Hair follicle dermal papilla cell (primary cell): ENCODE results near the genes TUBB2B and PSMG4.

DNA sequence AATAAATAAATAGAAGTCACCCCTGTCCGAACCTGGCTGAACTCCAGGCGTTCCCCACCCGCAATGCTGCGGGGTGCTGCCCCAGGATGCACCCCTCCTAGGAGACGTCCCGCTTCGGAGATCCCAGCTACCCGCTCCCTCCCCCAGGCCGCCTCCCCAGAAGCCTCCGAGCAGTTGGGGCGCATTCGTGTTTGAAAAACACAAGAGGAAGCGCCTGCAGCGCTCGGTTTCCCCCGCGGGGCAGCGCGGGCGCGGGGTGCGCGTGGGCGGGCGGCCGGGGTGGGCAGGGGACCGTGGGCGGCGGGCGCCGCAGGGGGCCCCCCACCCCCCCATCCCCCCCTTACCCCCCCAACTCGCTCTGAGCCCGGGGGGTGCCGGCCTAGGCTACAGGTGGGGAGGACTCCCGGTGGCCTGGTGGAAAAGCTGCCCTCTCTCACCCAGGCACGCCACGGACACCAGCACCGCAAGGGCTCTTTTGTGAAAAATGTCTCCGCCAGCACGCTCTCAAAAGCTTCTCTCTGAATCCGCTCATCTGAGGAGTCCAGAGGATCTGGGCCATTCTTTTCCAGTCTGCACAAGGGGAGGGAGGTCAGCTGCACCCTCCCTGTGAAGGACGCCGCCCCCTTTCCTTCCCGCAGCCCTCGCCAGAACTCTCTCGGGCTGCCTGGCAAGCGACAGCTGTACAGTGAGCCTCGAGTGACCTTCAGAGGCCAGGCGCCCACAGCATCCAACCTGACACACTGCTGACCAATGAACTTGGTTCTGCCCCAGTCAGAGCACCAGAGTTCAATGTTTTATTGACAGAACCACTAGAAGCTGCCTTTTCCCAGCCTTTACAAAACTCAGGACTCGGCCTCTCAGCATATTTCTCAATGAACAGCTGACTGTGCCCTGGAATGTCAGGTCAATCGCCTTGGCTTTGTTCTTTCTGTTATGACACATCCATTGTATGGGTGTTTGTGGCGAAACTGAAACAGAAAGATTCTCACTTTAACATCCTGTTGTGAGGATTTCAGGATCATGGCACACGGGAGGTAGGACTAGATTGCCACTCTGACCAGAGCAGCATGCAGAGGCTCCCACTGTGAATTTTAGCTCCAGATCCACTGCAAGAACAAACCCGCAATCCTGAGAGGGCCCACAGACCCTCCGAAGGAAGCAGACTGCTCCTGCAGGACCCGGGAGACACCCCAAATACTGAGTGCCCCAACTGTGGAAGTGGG is 26.8 kb downstream of the SERPINB9 start:
- CAGE, long polyA plus RNA = no peak

DNA sequence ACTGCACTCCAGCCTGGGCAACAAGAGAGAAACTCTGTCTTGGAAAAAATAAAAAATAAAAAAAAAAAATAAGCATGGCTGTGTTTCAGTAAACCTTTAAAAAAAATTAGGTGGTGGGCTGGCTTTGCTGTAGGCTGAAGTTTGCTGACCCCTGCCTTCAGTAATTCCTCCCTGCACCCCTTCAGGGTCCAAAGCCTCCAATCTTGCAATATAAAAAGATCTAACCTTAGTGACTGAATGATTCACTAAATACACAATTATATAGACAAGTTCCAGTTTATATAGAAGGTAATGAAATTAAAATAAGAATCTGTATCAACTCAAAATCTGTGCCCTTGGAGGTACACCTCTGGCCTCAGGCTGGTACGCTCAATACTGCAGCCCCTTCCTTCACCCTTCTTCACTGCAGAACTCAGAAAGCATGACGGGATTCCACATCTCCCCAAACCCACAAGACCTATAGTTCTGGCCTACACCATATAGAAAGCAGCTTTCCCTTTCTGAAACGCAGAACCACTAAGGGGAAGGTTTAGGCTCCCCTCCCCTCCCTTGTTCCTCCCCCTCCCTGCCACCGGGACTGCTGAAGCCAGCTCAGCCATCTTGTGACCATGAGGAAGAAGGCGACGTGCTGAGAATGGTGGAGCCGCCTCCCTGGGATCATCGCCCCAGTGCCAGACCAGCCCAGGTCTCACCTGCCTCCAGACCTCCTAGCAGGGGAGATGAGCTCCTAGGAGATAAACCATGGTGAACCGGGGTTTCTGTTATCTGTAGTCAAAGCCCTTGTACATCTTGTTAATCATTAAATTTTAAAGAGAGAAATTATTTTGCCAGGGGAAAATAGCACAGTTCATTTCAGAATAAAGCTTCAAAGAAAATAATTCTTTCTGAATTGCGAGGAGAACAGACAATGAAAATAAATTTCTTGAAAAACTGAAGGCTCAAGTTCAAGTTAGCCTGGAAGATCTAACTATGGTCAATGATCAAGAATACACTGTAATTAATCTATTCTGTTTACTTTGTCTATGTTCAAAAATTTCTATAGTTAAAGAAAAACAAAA is 19.7 kb downstream of the SERPINB6 start:
- CAGE, long polyA plus RNA = no peak

DNA sequence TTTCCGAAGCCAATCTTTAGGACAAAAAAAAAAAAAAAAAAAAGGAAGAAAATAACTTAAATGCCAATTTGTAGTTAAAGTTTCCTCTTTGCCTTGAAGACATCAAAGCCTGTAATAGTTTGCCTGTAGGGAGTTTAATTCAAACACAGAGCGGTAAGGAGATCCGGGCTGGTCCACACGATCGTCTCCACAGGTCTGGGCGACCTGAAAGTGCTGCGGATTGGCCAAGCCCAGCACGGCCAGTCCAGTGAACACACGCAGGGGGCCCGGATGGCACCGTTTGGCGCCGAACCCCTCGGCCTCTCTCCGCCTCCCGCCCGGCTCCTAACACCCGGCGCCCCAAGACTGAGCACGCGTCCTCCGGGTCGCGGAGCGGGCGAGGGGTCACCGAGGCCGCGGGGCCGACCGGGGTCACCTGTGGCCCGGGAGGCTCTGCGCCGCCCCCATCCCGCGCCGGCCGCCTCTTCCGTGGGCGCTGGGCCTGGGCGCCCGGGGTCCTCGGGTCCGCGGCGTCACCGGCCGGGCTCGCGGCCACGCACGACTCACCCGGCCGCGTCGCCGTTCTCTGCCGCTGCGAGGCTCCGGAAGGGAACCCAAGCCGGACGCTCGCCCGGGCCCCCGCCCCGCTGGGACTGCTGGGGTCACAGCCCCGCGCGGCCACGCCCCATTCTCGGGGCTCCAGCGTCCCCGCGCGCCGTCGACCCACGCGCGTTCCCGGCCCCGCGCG is 502 bp downstream of the SERPINB6 start:
- CAGE, long polyA plus RNA = no peak

GRCh38 chr6:2980076-2980574 is 8.8 kb upstream of the SERPINB6 start:
- CAGE, long polyA plus RNA = no peak

GRCh38 chr6:3022618-3023221 is 23.0 kb downstream of the NQO2 start:
- CAGE, long polyA plus RNA = no peak

- CAGE, long polyA plus RNA = no peak
These were observed 26.1 kb downstream of the NQO2 start for GRCh38 chr6:3025716-3026221.

DNA sequence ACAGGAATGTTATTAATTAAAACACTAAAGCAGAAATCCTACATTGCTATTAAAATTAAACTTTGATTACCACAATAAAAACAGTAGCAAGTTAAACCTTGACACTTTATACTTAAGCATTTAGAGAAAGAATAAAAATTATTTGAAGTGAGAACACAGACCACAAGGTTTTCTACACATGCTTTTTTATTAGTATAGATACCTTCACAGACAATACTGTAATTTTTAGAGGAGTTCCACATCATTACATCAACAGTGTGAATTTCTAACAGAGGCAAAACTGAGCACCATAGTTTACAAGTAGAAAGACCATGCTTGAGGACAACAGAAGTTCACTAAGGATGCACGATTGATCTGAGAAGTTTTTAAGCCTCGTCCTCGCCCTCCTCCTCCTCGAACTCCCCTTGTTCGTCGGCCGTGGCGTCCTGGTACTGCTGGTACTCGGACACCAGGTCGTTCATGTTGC is 3.8 kb downstream of the TUBB2A start:
- CAGE, long polyA plus RNA = no peak

- CAGE, long polyA plus RNA = no peak
These were observed 660 bp downstream of the TUBB2B start for GRCh38 chr6:3226528-3227458.

- CAGE, long polyA plus RNA = no peak
These were observed at the start of gene TUBB2B for GRCh38 chr6:3227477-3228220. TSS of gene TUBB2B (minus strand) at chr6:3227653.

DNA sequence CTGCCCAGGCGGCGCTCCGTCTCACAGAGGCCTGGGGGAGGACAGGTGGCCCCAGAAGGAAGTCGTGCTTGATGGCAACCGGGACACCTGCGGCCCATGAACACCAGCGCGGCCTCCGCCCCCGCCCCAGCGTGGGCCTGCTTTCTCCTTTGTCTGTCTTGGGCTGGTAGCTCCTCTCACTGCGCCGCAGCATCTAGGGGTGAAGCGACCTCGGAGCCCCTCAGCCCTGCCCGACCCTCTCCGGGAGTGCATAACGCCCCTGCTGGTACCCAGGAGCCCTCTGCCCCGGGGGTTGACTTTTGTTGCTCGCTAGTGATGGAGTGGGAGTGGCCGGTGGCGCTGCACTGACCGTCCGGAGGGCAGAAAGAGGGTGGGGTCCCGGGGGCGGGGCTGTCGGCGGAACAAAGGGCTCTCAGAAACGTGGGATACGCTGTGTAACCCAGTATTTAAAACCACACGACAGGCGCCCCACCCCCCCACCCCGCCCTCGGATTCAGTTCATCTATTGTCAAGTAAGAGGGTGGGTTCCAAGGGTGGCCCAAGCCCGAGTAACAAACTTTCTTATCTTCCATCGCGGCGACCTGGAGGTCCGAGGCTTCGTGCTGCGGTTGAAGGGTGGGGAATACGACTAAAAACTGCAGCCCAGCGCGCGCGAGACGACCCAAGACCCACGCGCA is 906 bp upstream of the TUBB2B start:
- CAGE, long polyA plus RNA = no peak

DNA sequence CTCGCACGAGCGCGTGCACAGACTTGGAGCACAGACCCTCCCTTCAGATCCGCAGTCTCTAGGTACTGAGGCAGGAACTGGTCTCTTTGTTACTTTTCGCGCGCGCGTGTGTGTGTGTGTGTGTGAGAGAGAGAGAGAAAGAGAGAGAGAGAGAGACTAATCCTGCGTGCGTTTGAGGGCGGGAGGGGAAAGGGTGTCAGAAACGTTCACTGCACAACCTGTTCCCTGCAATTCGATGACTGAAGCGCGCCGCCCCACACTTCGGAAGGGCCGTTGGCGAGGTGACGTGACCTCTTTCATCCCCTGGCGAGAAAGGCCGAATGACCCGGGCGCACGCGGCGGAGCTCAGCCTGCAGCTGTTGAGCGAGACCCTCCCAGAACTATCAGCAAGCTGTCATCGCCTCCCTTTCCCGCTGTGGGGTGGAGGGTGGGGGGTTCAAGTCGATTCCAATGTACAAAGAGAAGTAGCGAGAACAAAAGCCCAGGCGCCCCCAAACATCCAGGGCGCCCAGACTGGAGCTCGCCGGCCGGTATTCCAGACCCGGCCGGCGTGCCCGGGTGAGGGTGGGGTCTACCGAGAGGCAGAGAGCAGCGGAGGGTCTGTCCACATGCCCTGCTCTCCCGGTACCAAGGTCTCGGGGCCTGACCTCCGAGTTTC is 1.6 kb upstream of the TUBB2B start:
- CAGE, long polyA plus RNA = no peak

DNA sequence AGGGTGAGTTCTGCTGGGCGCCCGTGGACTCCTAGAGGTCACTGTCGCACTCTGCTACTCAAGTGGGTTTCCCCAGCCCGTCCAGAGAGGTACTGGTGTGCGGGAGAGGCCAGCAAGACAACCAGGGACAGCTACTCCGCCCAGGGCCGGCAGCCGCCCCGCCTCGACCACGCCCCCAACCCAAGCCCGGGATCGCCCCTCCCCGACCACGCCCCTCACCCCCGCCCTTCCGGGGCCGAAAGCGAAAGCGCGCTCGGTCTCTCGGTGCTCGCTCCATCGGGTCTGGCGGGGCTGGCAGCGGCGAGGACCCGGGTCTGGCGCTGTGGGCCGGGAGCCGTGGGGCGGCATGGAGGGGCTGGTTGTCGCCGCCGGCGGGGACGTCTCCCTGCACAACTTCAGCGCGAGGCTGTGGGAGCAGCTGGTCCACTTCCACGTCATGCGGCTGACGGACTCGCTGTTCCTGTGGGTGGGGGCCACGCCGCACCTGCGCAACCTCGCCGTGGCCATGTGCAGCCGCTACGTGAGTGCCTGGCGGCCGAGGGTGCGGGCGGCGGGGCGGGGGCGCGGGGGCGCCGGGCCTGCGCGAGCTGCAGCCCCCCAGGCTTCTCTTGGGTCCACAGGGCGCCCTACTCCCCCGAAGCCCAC is at the start of gene PSMG4:
PSMG4 (plus strand) TSS at position 271 of the 645 bp plus-strand sequence.
- CAGE, long polyA plus RNA = no peak

- CAGE, long polyA plus RNA = no peak
These were observed 89.1 kb downstream of the SLC22A23 start for GRCh38 chr6:3367832-3368084.

- CAGE, long polyA plus RNA = no peak
These were observed 88.1 kb downstream of the SLC22A23 start for GRCh38 chr6:3368600-3369232.

DNA sequence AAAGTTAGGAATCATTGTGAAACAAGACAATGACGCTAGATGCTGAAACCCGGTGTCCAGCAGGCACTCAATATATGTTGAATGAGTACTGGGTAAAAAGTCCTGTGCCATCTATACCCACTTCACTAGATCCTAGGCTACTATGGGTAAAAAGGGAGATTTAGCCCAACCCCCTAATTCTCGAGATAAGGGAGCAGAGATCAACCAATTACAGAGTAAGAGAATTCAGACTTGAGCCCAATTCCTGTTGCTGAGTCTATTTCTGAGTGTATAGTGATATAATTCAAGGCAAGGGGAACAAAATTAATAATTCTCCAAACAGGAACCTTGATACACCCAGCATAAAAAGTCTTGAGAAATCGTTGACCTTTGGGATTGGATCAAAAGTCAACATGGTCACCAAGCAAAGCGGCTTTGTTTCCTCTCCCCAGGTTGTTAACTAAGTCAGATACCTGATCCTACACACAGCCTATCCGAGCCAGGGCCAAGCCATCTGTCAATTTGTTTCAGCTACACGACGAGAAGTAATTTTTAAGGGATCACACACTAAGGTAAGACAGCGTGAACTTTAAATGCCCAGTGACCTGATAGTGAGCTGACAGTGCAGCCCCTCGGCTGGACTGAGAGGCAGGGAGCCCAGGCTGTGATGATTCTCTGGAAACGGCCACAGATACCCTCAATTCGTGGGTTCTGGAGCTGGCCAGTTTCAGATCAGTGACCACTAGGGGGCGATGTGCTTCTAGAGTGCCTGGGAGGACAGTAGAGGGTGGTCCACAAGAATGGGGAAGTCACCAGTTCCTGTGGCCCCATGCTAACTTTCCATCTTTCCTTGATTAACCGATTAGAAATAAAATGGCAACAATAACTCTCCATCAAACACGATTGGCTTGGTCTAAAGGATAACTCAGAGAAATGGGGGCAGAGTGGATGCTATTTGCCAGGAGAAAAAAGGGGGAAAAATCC is 46.2 kb downstream of the SLC22A23 start:
- CAGE, long polyA plus RNA = no peak

DNA sequence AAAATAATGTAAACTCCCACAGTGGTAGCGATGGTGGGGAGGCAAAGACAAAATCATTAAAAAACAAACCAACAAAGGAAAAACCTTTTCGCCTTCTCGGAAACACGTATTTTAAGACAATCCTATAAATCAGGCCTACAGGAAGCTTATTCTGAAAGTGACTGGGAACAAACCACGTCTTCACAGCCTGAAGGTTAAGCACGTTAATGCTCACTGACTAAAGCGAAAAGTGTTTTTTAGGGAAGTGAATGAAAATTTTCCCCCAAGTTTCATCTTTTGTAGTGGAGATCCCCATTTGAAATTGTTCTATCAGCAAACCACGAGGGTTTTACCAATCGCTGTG is 35.2 kb downstream of the SLC22A23 start:
- CAGE, long polyA plus RNA = no peak

DNA sequence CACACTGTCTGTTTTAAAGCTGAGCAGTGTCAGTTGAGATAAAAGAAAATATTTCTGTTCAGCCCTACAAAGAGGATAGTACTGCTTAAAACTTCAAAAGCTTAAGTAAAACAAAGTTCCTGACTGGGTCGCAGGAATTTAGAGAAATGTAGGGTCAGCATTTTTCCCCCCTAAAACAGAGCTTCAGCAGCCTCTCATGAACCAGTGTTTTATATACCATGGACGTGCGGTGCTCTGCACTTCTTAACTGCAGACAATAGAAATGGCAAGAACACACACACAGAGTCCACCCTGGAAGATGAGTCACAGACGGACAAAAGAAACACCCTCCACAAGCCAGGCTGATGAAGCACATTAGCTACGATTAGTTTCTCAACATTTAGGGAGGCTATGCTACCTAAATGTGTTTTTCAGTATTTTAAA is 34.8 kb downstream of the SLC22A23 start:
- CAGE, long polyA plus RNA = no peak

DNA sequence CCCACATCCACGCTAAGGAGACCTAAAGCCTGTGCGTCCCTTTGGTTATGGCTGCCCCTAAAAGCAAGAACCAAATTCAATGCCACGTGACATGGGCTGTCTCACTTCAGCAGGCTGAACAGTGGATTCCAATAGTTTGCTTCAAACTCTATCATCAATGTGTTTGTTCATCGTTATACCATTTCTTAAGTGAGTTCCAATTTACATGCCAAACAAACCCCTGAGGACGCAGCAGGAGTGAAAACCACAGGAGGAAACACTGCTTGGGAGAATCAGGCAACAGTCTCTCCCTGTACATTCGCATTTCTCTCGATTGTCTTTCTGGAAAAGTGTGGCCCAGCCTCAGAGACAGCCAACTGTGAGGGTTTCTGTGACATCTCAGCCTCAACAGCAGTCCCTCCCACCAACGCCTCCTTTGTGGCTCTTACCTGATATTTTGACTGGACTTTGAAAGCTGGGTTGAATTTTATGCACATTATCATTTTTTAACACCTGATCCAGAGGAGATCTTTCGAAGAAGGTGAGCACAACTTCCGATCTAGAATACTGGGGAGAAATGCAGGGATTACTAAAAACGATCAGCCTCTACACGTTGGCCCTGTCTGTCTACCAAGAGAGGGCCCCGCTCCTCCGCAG is 14.7 kb downstream of the PXDC1 start:
- CAGE, long polyA plus RNA = no peak

DNA sequence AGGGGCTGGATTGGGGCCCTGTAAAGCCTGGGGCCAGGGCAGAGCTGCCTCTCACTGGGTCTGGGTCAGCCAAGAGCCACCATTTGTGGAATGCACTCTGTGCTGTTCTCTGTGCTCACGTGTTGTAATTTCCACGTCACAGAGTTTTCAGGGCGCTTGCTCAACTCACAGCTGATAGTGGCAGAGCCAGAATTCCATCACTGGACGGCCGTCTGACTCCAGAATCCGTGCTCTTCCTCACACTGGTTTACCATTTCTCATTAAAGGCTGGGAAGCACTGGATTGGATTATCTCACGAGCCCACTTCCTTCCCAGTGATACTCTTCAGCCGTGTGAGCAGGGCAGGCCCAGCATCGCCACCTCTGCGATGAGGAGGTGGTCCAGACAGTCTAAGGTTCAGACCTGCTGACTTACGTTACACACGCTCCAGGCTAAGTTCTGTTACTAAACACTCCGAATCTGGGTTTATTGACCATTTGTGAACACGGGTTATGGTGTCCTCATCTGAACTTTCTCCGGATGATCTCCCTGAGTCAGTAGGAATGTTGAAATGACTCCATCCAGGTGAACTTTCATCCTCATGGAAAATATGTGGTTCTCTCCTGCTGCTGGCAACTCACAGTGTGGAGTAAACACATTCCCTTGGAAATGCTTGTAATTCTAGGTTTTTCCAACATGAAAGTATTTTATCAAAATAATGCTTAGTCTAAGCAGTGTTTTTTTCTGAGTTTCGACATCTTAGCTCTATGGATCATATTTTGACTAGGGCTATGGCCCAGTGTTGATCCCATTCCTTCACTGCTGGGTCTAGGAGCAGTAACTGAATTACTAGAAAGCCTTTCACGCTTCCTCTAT is 37.5 kb upstream of the PXDC1 start:
- CAGE, long polyA plus RNA = no peak

DNA sequence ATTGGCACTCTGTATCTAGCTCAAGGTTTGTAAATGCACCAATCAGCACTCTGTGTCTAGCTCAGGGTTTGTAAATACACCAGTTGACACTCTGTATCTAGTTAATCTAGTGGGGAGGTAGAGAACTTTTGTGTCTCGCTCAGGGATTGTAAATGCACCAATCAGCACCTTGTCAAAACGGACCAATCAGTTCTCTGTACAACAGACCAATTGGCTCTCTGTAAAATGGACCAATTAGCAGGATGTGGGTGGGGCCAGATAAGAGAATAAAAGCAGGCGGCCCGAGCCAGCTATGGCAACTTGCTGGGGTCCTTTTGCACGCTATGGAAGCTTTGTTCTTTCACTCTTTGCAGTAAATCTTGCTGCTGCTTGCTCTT is 11.8 kb upstream of the FAM217A start:
- CAGE, long polyA plus RNA = no peak